NCI-H460 (cell line): ENCODE data around the gene TP53TG3D.

GRCh38 chr16:32253218-32253583 is at the start of gene TP53TG3D:
Gene TP53TG3D, plus strand, starts transcription at chr16:32253286.
RAMPAGE:
- cytosol, long total RNA, result no peak
- long total RNA, result no peak
- nucleus, long total RNA, result no peak

GRCh38 chr16:35169203-35169640 is 1709.8 kb downstream of the TP53TG3F start:
RAMPAGE:
- cytosol, long total RNA, result no peak
- long total RNA, result no peak
- nucleus, long total RNA, result no peak

DNA sequence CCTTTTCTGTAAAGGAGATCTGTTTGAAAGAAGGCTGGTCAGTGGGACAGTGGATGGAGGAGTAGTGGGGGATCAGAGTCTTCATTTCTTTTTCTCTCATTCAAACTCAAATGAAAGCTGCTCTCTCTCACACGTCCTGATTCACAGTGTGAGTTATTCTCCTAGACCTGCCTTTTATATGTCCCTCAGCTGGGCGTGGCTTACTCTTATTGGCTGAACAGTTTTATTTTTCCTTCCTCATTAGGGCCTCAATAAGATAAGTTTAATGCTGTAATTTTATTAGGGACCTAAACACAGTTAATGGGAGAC is 1925.5 kb downstream of the TP53TG3F start:
RAMPAGE:
- cytosol, long total RNA, result no peak
- long total RNA, result no peak
- nucleus, long total RNA, result no peak

DNA sequence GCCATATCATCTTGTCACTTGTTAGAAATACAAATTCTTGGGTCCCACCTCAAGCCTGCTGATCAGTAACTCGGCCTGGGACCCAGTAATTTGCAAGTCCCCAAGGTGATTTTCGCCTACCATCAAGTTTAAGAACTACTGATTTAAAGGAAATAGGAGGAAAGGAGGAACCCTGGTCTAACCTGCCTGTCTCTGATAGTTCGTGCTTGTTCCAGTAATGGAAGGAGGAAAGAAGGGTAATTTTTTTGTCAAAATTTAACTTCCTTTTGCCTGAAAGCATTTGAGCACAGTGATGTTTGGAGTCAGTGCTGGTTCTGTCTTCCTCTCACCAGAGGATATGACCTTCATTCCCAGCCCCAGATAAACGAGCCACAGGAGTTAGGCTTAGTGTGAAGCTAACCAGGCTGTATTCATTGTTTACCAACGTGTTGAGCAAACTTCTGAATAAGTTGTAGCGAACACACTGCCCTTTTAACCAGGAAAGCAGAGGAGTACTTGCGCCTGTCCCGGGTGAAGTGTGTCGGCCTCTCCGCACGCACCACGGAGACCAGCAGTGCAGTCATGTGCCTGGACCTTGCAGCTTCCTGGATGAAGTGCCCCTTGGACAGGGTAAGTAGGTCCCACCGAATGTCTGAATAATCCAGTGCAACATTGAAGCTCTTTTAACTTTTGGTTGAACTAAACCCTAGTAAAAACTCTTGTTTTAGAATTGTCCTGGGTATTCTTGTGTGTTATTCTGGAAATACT is 1.2 kb downstream of the ORC6 start:
RAMPAGE:
- cytosol, long total RNA, result no peak
- long total RNA, result no peak
- nucleus, long total RNA, result no peak

DNA sequence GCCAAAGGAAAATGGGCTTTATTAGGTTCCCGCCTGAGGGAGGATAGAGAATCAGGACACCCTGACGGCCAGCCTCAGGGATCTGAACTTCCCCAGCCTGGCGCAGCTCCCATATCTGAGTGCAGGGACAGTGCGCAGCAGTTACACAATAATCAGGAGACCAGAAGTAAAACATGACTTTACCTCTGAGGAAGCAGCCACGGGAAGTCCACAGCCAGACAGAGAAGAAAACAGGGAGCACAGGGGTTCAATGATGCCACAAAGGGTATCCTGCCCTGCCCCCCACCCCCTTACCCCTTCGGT is 21.7 kb downstream of the ORC6 start:
RAMPAGE:
- cytosol, long total RNA, result no peak
- long total RNA, result no peak
- nucleus, long total RNA, result no peak

GRCh38 chr16:46859812-46860196 is 24.4 kb upstream of the GPT2 start:
RAMPAGE:
- cytosol, long total RNA, result no peak
- long total RNA, result no peak
- nucleus, long total RNA, result no peak

GRCh38 chr16:46876270-46876800 is 7.8 kb upstream of the GPT2 start:
RAMPAGE:
- cytosol, long total RNA, result no peak
- long total RNA, result no peak
- nucleus, long total RNA, result no peak

DNA sequence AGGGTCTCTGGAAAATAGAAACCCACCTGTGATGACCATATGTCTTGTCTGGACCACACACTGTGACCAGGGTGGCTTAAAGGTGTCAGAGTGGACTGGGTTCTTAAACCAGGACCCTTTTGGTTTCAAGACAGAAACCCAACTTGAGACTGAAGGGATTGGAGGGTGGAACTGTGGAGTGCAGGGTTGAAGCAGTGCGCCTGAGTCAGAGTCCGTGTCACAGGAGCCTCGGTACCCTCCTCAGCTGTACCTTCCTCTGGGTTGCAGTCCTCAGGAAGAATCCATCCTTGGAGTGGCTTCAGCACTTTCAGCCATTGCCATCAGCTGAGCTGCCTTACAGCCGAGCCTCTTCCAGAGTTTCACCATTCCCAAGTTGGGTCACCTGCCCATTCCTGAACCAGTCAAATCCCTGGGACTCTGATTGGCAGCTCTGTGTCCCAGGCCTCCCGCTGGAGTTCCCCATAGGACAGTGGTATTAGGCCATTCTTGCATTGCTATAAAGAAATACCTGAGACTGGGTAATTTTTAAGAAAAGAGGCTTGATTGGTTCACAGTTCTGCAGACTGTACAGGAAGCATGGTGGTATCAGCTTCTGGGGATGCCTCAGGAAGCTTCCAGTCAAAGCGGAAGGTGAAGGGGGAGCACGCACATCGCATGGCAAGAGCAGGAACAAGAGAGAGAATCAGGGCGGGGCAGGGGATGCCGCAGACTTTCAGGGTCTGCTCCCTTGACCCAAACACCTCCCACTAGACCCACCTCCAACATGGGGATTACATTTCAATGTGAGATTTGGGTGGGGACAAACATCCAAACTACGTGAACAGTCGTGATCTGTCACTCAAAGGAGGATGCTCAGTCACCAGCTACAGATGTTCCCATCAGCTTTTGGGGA is 28.1 kb downstream of the GPT2 start:
RAMPAGE:
- cytosol, long total RNA, result no peak
- long total RNA, result no peak
- nucleus, long total RNA, result no peak

RAMPAGE:
- cytosol, long total RNA, result no peak
- long total RNA, result no peak
- nucleus, long total RNA, result no peak
Measured at GRCh38 chr16:46957728-46958155, 15.7 kb downstream of the DNAJA2 start.

RAMPAGE:
- cytosol, long total RNA, result no peak
- long total RNA, result no peak
- nucleus, long total RNA, result no peak
Measured at GRCh38 chr16:47289622-47290273, 146.0 kb upstream of the NETO2 start.

DNA sequence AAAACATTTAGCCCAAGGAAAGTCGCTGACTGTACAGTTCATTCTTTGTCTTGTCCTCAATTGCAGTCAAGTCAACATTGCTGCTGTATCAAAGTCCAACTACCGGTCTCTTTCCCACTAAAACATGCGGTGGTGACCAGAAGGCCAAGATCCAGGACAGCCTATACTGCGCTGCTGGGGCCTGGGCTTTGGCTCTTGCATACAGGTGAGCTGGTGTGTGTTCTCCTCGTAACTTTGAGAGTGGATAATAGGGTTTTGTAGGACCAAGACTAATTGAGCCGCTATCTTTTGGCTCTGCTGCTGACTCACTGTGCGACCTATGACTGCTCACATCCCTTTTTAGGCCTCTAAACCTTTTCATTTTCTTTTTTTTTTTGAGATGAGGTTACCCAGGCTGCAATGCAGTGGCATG is 38.6 kb downstream of the PHKB start:
RAMPAGE:
- cytosol, long total RNA, result no peak
- long total RNA, result no peak
- nucleus, long total RNA, result no peak

RAMPAGE:
- cytosol, long total RNA, result no peak
- long total RNA, result no peak
- nucleus, long total RNA, result no peak
Measured at GRCh38 chr16:47668981-47669479, 207.9 kb downstream of the PHKB start.

RAMPAGE:
- cytosol, long total RNA, result no peak
- long total RNA, result no peak
- nucleus, long total RNA, result no peak
Measured at GRCh38 chr16:47687943-47688336, 226.8 kb downstream of the PHKB start.

RAMPAGE:
- cytosol, long total RNA, result no peak
- long total RNA, result no peak
- nucleus, long total RNA, result no peak
Measured at GRCh38 chr16:48235100-48236007, 8.7 kb upstream of the LONP2 start.

DNA sequence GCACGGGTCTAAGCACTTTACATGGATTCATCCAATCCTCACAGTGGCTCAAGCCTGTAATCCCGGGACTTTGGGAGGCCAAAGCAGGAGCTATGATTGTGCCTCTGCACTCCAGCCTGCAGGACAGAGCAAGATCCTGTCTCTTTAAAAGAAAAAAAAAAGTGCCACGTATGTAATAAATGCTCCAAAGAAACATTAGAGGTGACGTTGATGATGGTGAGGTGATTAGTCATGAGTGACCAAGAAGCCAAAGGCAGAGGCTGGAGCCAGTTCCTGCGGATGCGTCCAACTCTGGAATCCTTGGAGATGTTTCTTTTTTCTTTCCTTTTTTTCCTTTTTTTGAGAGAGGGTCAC is 59.3 kb upstream of the SIAH1 start:
RAMPAGE:
- cytosol, long total RNA, result no peak
- long total RNA, result no peak
- nucleus, long total RNA, result no peak

GRCh38 chr16:48479957-48480382 is 94.8 kb upstream of the SIAH1 start:
RAMPAGE:
- cytosol, long total RNA, result no peak
- long total RNA, result no peak
- nucleus, long total RNA, result no peak

GRCh38 chr16:48558083-48558607 is 51.8 kb downstream of the N4BP1 start:
RAMPAGE:
- cytosol, long total RNA, result no peak
- long total RNA, result no peak
- nucleus, long total RNA, result no peak

GRCh38 chr16:48577296-48578152 is 32.5 kb downstream of the N4BP1 start:
RAMPAGE:
- cytosol, long total RNA, result no peak
- long total RNA, result no peak
- nucleus, long total RNA, result no peak

DNA sequence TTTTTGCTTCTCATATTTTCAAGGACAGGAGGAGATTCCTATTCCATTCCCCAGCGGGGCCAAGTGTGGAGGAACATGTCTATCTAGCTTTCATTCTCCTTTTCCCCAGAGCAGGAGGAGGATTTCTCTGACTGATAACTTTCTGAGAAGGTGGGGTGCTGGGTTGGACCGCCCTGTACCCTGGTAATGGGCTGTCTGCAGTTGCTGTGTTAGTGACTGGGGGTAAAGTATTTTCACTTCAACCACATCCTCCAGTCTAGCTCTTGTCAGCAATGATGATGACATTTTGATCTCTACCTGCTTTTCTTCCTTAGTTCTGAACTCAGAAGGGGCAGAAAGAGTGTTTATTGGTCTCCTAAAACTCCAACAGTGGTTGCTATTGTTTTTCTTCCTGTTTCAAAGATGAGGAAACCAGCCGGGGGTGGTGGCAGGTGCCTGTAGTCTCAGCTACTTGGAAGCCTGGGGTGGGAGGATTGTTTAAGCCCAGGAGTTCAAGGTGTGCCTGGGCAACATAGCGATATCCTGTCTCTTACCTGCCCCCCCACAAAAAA is 3.1 kb upstream of the N4BP1 start:
RAMPAGE:
- cytosol, long total RNA, result no peak
- long total RNA, result no peak
- nucleus, long total RNA, result no peak

RAMPAGE:
- cytosol, long total RNA, result no peak
- long total RNA, result no peak
- nucleus, long total RNA, result no peak
Measured at GRCh38 chr16:48774222-48774829, 164.3 kb upstream of the N4BP1 start.